Subcutaneous preadipocyte (primary cell): ENCODE results near the genes SUMF1, ARL8B and LMCD1.

GRCh38 chr3:278294-278766 lies 81.8 kb downstream of the CHL1 start:
- CAGE, long polyA plus RNA = no peak

GRCh38 chr3:4244667-4245272 lies 58.4 kb upstream of the SETMAR start:
- CAGE, long polyA plus RNA = no peak

- CAGE, long polyA plus RNA = no peak
Measured at GRCh38 chr3:4306882-4307505, 3.8 kb downstream of the SETMAR start.

DNA sequence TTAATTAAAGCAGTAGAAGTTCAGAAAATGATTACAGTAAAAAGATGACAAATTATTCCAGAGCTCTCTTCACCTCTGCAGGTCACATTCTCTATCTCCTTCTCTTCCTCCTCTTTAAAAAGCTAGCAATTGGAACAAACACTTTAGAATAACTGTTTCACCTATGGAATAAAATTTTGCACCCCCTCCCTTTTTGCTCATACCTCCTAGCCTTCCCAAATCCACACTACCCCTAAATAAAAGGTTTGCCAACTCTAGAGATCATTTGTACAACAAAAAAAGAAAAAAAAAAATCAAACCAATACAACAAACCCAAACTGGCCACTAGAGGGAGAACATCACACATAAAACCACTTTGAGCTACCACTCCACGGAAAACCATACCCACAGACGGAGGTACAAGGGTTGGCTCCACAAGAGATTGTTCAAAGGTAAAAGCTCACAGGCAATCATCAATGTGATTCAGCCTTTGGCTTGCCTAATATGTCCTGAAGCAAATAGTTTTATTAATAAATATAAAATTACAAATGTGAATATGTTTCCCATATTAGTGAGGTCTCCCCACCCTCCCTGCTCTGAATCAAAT lies 47.6 kb downstream of the SETMAR start:
- CAGE, long polyA plus RNA = no peak

- CAGE, long polyA plus RNA = no peak
Measured at GRCh38 chr3:4466672-4467638, at the start of gene SUMF1. TSS of gene SUMF1 (minus strand) at chr3:4467269.

DNA sequence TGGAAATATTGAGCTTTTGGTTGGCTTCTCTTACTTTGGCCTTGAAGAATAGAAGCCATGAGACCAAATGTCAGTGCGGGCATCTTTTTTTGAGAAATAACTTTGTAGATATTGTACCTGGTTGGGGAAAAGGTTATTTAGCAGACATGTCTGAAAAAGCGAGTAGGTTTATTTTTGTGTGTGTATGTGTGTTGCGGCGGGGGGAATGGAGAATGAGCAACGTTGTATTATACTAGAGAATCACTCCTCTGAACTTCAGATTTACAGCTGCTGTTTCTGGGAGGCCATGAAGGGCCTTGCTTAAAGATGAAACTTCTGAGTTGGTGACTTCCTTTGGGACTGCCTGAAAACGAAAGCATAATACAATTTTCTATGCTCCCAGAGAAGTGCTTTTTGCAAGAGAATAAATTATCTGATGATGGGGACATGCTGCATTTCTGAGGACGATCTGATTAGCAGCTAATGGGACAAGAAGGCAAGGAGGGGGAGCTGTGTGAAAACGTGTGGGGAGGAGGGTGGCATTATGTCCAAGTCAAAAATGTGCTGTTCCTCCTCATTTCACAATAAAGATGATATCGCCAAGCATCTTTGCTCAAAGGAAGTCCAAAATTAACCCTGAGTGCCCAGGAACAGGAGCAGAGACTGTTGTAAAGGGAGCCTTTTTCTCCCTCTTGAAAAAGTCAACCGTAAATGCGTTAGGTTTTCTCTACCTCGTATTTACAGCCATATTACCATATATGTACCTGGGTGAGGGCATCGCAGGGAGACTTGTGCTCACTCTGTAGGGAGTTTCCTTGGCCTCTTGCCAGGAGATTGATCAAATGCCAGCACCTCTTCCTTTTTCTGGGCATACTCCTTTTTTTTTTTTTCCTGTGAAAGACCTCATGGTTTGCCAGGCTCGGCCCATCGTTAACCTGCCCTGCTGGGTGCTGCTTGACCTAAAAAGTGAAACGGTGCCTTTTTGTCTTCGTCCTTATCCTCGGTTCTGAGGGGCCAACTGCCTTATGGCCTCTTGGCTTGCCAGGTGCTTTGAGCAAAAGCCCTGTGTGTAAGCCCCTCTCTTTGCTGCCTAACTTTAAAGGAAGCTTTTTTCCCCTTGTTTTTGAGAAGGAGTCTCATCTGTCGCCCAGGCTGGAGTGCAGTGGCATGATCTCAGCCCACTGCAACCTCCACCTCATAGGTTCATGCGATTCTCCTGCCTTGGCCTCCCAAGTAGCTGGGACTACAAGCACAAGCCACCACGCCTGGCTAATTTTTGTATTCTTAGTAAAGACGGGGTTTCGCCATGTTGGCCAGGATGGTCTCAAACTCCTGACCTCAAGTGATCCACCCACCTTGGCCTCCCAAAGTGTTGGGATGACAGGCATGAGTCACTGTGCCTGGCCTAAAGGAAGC lies 11.5 kb downstream of the ITPR1 start:
- CAGE, long polyA plus RNA = no peak

- CAGE, long polyA plus RNA = no peak
Measured at GRCh38 chr3:4581939-4582454, 88.8 kb downstream of the ITPR1 start.

DNA sequence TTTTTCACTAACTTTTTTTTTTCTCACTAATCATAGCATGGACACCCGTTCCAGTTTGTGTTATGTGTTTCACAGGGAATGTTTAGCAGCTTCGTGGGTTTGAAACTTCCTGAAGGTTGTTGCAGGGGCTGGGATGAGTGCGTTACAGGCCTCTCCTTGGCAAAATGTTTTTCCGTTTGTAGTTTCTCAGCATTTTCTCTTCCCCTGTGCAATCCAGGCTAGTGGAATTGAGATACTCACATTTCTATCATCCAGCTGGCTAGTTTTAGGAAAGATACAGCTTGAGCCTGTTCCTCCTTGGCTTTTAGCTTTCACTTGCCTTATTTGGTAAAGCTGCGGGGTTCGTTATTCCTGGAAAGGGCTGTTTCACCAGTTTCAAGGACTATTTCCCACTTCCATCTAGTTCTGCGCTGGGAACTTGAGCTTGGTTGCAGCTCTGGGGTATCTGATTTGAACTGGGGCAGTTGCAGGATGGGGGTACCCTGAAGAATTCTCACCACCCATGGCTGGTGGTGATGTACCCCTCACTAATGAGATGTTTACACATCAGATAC lies 90.3 kb downstream of the ITPR1 start:
- CAGE, long polyA plus RNA = no peak

- CAGE, long polyA plus RNA = no peak
Measured at GRCh38 chr3:4794582-4795335, 184.5 kb upstream of the BHLHE40 start.

DNA sequence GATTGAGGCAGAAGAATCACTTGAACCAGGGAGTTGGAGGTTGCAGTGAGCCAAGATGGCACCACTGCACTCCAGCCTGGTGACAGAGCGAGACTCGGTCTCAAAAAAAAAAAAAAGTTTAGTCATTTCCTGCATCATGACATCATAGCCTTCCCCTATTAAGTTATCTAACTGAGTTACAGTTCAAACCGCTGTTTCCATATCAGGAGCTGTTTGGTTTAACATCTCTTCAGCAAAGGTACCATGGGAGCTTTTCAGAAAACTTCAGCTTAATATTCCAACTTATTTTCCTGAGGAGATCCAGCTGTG lies 77.5 kb upstream of the BHLHE40 start:
- CAGE, long polyA plus RNA = no peak

- CAGE, long polyA plus RNA = no peak
Measured at GRCh38 chr3:4980058-4981158, 1.2 kb downstream of the BHLHE40 start.

- CAGE, long polyA plus RNA = no peak
Measured at GRCh38 chr3:4983869-4984601, 4.8 kb downstream of the BHLHE40 start.

DNA sequence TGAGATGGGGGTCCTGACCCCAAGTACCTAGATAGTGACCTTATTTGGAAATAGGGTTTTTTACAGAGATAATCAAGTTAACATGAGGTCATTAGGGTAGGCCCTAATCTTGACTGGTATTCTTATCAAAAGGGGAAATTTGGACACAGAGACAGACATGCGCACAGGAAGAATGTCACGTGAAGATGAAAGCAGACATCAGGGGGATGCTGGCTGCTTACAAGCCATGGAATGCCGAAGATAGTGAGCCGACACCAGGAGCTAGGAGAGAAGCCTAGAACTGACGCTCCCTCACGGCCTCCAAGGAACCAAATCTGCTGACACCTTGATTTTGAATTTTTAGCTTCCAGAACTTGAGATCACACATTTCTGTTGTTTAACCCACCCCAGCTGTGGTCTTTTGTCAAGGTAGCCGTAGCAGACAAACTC lies 17.1 kb downstream of the BHLHE40 start:
- CAGE, long polyA plus RNA = no peak

DNA sequence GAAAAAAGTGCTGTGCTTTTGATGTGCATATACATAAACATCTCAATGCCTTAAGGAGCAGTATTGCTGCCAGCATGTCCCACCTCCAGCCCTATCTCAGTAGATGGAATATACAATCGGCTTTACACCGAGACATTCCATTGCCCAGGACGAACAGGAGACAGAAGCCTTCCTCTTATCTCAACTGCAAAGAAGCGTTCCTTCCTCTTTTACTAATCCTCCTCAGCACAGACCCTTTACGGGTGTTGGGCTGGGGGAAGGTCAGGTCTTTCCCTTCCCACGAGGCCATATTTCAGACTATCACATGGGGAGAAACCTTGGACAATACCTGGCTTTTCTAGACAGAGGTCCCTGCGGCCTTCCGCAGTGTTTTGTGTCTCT lies 40.2 kb upstream of the ARL8B start:
- CAGE, long polyA plus RNA = no peak

- CAGE, long polyA plus RNA = no peak
Measured at GRCh38 chr3:5121871-5122739, at the start of gene ARL8B. TSS of gene ARL8B (plus strand) at chr3:5122292.

DNA sequence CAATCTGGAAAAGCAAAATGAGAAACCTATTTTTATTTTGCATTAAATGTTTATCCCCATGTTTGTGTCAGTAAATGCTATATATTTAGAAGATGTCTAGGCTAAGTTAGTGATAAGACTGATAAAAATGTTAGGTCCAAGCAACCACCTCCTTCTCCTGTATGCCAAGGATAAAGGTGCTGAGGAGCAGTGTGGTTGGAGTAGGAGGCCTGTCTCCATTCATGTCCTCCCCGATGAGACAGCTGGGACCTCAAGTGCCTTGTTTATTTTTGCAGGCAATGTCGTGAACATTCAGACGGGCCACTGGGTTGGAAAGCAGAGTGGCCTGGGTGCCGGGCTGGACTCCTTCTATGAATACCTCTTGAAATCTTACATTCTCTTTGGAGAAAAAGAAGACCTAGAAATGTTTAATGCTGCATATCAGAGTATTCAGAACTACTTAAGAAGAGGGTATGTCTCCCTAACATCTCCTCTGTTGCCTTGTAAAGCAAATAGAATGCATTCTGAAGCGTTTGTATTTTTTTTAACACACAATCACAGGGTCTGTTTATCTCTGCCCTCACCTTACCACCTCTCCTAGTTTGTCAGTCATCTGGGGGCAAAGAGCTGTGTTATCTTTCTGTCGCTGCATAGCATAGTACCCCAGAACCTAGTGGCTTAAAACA lies 17.4 kb downstream of the EDEM1 start:
- CAGE, long polyA plus RNA = no peak

- CAGE, long polyA plus RNA = no peak
Measured at GRCh38 chr3:5218549-5218924, 31.0 kb downstream of the EDEM1 start.

- CAGE, long polyA plus RNA = no peak
Measured at GRCh38 chr3:6490119-6491073, 370.5 kb upstream of the GRM7 start.

- CAGE, long polyA plus RNA = no peak
Measured at GRCh38 chr3:7024002-7024440, 163.1 kb downstream of the GRM7 start.

GRCh38 chr3:8501239-8502226 lies at the start of gene LMCD1:
TSS of gene LMCD1 (plus strand) at chr3:8501823.
- CAGE, long polyA plus RNA = no peak